T-cell (primary cell): ENCODE measurements around the genes VPS52, RGL2, PHF1 and CUTA.

DNA sequence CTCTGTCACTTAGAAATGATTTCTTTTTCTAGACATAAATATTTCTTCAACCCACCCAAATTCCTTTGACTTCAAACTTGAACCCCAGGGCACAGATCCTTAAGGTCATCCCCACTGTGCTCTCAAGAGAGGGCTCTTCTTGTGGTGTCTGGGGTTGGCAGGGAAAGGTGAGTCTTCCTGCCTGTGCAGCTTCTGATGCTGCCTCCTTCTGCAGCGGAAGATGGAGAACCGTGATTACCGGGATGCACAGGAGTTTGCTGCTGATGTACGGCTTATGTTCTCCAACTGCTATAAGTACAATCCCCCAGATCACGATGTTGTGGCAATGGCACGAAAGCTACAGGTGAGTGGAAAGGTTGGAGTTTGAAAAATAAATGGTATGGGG, 8.8 kb downstream of the BRD2 start:
- PRO-cap, 7 experiments, result no peak in any of the 7 experiments

DNA sequence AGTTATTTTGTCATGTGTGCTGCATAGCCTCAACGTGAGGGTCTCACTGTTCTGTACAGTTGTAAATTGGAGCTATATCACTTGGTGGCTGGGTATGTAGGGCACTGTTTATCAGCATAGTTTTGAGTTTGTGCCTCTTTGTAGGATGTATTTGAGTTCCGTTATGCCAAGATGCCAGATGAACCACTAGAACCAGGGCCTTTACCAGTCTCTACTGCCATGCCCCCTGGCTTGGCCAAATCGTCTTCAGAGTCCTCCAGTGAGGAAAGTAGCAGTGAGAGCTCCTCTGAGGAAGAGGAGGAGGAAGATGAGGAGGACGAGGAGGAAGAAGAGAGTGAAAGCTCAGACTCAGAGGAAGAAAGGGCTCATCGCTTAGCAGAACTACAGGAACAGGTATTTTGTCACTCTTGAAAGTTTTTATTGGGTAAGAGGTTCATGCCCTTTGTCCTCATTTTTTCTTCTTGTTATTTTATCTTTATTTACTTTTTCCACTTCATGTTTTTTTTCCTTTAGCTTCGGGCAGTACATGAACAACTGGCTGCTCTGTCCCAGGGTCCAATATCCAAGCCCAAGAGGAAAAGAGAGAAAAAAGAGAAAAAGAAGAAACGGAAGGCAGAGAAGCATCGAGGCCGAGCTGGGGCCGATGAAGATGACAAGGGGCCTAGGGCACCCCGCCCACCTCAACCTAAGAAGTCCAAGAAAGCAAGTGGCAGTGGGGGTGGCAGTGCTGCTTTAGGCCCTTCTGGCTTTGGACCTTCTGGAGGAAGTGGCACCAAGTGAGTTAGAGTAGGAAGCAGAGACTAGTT, 9.4 kb downstream of the BRD2 start:
- PRO-cap, 7 experiments, result peak in 1 of 7 experiments; most common plus-strand start position 142 of the sequence (in 1)

- PRO-cap, 7 experiments, result no peak in any of the 7 experiments
These were observed 11.2 kb downstream of the BRD2 start for GRCh38 chr6:32979345-32980202.

- PRO-cap, 7 experiments, result no peak in any of the 7 experiments
These were observed 16.3 kb downstream of the BRD2 start for GRCh38 chr6:32984726-32985157.

DNA sequence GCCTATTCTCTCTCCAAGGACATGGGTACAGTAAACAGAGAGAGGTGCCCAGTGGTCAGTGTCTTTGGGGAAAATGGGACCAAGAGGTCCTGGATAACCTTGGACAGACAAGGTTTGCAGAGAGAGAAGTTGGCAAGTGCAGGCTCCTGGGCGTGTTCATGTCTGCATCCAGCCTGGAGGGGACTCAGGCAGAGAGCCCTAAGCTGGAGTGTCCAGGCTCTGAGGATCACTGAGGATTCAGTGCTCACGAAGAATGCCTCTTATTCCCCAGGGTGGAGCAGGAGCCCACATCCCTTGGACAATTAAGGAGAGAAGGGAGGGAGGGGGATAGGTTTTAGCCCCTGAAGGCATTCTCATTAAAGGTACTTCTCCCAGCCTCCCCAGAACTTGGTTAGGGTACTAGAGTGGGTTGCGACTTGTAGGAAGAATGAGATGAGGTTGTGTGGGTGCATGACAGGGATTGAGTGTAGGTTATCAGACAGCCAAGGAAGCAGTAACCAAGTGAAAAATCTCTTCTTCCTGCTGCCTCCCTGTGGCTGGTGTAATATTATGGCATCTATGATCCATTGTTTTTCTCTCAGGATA, 623 bp downstream of the HLA-DPB1 start:
- PRO-cap, 7 experiments, result no peak in any of the 7 experiments

DNA sequence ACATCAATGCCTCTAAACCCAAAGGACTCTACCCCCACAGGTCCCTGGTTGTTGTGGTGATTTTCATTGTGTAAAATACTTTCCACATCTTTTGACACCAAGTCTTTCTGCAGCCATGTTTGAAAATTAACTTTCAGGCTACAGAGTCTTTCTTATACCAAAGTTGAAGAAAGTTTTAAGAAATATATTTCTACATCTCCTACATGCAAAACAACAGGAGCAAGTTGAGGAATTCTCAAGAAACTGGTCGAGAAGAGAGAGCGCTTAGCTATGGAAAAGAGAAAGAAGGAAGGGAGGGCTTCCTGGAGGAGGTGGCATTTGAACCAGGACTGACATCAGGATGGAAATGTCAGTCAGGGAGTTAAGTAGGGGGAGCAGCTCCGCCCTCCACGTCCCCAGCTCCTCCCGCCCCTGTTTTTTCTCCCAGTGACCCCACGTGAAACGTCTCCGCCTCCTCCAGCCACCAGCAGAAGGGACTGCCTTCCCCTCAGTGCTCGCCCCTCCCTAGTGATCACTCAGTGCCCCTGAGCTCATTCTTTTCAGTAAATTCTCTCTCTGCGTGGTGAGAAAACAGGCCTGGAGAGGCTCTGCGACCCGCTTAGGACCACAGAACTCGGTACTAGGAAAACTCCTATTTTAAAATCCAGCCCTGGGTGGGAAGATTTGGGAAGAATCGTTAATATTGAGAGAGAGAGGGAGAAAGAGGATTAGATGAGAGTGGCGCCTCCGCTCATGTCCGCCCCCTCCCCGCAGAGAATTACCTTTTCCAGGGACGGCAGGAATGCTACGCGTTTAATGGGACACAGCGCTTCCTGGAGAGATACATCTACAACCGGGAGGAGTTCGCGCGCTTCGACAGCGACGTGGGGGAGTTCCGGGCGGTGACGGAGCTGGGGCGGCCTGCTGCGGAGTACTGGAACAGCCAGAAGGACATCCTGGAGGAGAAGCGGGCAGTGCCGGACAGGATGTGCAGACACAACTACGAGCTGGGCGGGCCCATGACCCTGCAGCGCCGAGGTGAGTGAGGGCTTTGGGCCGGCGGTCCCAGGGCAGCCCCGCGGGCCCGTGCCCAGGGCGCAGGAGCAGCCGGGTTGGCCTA, 4.5 kb downstream of the HLA-DPB1 start:
- PRO-cap, 7 experiments, result no peak in any of the 7 experiments

GRCh38 chr6:33192839-33193880, 893 bp upstream of the COL11A2 start:
- PRO-cap, 7 experiments, result no peak in any of the 7 experiments

DNA sequence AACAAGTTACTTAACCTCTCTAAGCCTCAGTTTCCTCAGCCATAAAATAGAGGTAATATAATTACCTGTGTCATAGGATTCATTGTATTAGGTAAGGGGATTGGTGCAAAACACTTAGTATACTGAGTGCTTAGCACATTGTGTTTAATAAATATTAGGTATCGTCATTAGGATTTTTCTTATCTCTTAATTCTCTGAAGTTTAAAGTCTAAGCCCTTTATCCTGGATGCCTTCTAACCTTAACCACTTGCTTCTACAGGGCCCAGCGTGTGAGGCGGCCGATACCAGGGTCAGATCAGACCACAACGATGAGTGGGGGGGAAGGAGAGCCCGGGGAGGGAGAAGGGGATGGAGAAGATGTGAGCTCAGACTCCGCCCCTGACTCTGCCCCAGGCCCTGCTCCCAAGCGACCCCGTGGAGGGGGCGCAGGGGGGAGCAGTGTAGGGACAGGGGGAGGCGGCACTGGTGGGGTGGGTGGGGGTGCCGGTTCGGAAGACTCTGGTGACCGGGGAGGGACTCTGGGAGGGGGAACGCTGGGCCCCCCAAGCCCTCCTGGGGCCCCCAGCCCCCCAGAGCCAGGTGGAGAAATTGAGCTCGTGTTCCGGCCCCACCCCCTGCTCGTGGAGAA, 2.7 kb downstream of the RING1 start:
- PRO-cap, 7 experiments, result no peak in any of the 7 experiments

- PRO-cap, 7 experiments, result peak in 7 of 7 experiments; most common plus-strand start chr6:33272077 (in 7); most common minus-strand start chr6:33271844 (in 6)
These were observed at the start of gene VPS52 for GRCh38 chr6:33271524-33272200. VPS52 (minus strand) TSS chr6:33271876.

DNA sequence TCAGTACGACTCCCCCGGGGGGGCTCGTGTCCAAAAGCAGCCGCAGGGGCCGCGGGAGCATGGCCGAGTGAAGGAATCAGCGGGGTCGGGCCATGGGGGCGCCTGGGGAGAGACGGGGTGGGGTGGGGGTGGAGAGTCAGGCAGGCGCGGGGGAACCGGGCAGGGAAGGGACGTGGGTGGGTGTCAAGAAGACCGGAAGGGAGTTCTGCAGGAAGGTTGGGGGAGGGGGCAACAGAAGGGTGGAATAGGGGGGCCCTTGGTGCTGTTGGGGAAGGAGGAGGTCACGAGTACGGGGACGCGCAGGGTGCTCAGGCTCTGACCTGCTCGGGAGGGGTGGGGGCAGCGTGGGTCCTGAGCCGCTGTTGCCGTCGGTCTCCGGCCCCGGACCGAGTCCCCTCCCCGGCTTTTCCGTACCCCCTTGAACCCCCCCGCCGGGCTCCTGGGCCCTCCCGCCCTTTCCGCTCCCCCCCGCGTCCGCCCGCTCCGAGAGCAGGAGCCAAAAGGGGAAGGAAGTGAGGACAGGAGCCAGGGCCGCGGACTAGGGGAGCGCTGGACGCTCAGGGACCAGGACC, at the start of gene RGL2:
TSS of gene RGL2 (minus strand) at position 393 of the 572 bp plus-strand sequence.
- PRO-cap, 7 experiments, result peak in 3 of 7 experiments; most common plus-strand start position 499 of the sequence (in 3); most common minus-strand start position 377 of the sequence (in 1)

DNA sequence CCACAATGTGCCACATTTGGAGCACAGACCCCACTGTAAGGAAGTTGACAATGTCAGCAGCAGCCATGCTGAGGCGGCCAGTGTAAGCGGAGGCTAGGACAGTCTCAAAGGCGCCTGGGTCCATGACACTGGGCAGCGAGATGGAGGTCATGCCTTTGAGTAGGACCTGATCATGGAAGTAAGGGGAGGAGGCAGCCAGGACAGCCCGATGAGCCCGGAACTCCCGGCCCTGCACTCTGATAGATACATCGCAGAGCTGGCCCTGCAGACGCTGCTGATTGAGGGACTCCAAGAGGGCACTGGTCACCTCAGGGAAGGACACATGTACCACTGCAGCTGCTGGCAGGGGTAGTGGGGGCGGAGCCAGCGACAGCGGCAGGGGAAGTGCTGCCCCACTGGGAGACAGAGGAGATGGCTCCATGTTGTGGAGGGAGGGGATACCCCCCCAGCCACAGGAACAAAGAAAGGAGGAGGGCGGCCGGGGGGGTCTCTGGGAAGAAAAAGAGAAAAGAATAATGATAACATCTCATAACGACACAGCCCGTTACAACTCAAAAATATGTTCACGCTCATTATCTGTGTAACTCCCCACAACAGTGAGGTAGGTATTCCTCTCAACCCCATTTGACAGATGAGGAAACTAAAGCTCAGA, 922 bp downstream of the ZBTB22 start:
- PRO-cap, 7 experiments, result no peak in any of the 7 experiments

- PRO-cap, 7 experiments, result peak in 7 of 7 experiments; most common plus-strand start chr6:33411054 (in 6); most common minus-strand start chr6:33411137 (in 1)
These were observed at the start of gene PHF1 for GRCh38 chr6:33410957-33411412. PHF1 (plus strand) TSS chr6:33411014.

- PRO-cap, 7 experiments, result peak in 1 of 7 experiments; most common plus-strand start chr6:33416778 (in 1); most common minus-strand start chr6:33416740 (in 1)
These were observed 1.8 kb downstream of the CUTA start for GRCh38 chr6:33415833-33416869.

GRCh38 chr6:33417788-33418566, at the start of gene CUTA:
CUTA (minus strand) TSS chr6:33418107.
- PRO-cap, 7 experiments, result peak in 7 of 7 experiments; most common plus-strand start chr6:33418474 (in 7); most common minus-strand start chr6:33418057 (in 7)

DNA sequence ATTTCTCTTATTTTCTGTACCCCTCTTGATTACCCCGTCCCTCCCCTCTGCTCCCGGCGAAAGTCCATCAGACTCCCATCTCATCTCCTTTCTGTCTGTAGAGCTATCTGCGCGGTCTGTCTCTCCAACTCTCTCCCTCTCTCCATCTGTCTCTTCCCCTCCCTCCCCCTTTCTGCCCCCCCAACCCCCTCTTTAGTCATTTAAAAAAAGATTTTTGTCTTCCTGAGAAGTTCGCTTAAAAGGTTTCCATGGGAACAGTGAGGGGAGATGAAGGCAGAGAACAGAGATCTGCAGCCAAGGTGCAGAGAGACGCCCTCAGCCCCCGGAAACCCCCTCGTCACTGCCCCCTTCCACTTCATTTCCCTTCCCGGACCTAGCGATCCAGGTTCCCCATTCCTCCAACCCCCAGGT, 6.6 kb downstream of the SYNGAP1 start:
- PRO-cap, 7 experiments, result peak in 6 of 7 experiments; most common plus-strand start position 359 of the sequence (in 4); most common minus-strand start position 148 of the sequence (in 6)

GRCh38 chr6:33431783-33432541, 12.1 kb downstream of the SYNGAP1 start:
- PRO-cap, 7 experiments, result no peak in any of the 7 experiments

- PRO-cap, 7 experiments, result no peak in any of the 7 experiments
These were observed 33.9 kb downstream of the ZBTB9 start for GRCh38 chr6:33488289-33488733.

- PRO-cap, 7 experiments, result no peak in any of the 7 experiments
These were observed 17.9 kb upstream of the BAK1 start for GRCh38 chr6:33597877-33598461.

DNA sequence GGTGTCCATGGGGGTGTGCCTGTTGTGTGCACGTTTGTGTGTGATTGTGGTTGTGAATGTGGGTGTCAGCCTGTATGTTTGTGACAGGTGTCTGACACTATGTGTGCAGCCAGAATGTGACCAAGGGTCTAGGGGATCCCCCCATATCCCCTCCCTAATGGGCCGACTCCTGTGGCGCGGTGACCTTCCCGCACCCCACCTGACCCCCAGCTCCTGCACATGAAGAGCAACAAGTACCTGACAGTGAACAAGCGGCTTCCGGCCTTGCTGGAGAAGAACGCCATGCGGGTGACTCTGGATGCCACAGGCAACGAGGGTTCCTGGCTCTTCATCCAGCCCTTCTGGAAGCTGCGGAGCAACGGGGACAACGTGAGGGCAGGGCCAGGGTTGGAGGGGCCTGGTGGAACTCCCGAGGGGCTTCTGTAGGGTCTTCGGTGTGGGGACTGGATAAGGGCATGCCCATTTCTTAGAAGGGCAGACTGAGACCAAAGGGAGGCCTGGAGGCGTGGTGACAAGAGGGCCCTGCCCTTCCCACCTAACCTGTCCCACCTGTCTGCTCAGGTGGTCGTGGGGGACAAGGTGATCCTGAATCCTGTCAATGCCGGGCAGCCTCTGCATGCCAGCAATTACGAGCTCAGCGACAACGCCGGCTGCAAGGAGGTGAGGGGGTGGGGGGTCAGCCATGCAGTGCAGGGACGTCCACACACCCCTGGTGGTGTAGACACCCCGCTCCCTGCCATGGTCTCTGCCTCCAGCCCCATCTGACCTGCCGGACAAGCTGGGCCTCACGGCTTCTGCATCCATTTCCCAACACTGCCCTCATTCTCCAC, 37.6 kb downstream of the ITPR3 start:
- PRO-cap, 7 experiments, result peak in 1 of 7 experiments; most common plus-strand start position 482 of the sequence (in 1)

DNA sequence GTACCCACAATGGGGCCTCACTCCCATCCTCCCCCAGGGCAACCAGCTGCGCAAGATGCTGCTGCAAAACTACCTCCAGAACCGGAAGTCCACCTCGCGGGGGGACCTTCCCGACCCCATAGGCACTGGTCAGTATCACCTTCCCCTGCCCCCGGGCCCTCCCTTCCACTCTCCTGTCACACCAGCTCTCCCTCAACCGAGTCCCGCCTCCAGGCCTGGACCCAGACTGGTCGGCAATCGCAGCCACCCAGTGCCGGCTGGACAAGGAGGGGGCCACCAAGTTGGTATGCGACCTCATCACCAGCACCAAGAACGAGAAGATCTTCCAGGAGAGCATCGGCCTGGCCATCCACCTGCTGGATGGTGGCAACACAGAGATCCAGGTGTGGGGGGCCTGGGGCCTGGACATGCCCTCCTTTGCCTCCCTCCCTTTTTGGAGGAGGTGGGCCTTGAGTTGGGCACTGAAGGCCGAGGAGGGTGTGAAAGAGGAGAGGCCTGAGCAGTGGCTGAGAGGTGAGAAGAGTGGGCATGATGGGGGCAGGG, 26.9 kb downstream of the UQCC2 start:
- PRO-cap, 7 experiments, result no peak in any of the 7 experiments